Peritoneum (tissue), 1 donor: ENCODE results near the genes PGM3 and C6orf163.

- PRO-cap: no peak
Measured at GRCh38 chr6:82144965-82145389, 102.6 kb downstream of the IBTK start.

DNA sequence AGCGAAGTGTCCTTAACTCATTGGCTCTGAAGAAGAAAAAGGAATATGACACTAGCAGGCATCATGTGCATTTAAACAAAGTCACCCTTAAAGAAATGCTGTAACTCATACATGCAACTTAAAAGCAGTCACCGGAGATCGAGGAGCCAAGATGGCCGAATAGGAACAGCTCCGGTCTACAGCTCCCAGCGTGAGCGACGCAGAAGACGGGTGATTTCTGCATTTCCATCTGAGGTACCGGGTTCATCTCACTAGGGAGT is 194.6 kb downstream of the TPBG start:
- PRO-cap: no peak

DNA sequence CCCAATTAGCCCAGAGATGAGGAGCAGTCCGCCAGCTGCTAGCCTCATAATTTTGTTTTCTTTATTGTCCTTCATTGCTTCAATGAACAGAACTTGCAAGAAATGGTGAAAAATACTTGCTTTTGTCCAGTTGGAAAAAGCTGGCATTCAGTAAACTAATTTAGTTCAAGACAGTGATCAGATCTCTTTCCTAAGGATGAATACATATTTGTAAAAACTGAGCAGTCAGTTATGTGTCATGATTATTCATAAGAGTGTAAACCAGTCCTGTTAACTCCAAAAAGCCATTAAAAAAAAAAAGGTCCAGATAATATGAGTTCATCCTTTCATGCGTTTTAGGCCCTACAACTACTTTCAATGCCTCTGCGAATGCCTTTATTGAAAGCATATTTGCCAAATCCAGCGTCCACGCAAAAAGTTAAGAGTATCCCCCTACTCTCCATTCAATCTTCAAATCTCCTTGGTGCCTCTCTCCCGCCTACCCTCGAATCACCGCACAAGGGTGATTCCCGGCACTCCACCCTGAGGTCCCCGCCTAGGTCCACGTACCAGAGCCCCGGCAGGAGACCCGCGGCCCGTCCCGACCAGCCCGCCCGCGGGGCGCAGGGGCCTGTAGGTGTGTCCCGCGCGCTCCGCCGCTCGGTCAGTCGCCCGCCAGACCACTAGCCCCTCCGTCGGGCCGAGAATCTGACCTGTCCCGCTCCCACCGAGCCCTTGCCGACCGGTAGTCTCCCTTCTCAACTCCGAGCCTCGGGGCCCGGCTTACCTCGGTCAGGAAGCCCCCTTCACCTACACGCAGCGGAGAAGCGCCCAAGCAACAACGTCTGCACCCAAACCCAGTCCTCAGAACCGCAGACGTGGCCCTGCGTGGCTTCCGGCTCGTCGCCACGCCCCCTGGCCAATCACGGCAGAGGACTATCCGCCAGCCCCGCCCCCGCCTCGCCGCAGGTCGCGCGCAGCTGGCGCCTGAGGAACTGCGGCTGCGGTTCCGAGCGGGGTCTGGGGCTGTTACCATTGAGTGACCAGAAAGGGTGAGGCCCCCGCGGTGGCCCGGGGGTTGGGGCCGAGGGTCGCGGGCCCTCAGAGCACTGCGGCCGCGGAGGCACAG is at the start of gene PGM3:
Gene PGM3, minus strand, starts transcription at position 853 of the 1,108 bp plus-strand sequence.
- PRO-cap: bidirectional peak, plus-strand start at position 947 of the sequence, minus-strand start at position 845 of the sequence

DNA sequence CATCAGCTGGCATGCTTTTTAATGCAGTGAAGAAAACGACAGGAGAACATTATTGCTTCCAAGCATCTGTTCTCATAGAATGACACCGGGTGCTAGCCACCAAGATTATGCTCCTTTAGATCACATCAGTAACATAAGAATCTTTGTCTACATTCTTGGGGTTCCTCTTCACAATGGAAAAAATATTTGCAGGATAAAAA is 29.0 kb downstream of the RWDD2A start:
- PRO-cap: no peak

DNA sequence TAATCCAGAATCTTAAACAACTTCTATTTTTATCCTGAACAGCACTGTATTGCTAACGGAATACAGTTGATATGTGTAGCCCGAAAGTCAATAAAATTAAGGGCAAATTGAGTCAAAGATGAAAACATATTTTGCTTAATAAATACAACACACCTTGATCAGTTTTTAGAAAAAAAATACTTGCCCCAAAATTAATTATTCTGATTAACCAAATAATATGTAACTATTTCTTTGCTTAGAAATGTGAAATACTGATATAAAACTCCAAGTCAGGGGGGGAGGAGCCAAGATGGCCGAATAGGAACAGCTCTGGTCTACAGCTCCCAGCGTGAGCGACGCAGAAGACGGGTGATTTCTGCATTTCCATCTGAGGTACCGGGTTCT is 97.2 kb downstream of the ME1 start:
- PRO-cap: no peak

GRCh38 chr6:83511788-83512170 is 555 bp upstream of the PRSS35 start:
- PRO-cap: no peak

DNA sequence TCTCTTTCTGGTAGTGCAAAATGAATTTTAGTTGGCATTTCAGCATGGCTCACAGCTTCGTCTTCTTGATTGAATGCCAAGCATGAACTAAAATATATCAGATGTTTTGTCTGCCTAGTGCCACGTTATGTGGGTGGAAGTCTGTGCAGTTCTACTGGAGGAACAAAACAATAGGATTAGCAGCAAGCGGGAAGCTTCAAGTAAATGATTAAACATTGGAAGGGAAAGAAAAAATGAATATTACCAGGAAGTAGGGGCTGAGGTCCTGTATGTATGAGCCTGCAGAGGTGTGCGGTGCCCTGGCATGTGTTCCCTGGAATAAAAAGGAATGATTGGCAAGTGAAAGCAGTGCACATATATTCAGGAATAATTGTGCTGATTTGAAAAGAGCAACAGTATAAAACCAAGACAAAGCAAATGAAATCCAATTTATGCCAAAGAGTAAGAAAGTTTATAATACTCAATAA is 6.7 kb upstream of the MRAP2 start:
- PRO-cap: no peak

- PRO-cap: no peak
Measured at GRCh38 chr6:84139237-84139743, 88.2 kb downstream of the CEP162 start.

DNA sequence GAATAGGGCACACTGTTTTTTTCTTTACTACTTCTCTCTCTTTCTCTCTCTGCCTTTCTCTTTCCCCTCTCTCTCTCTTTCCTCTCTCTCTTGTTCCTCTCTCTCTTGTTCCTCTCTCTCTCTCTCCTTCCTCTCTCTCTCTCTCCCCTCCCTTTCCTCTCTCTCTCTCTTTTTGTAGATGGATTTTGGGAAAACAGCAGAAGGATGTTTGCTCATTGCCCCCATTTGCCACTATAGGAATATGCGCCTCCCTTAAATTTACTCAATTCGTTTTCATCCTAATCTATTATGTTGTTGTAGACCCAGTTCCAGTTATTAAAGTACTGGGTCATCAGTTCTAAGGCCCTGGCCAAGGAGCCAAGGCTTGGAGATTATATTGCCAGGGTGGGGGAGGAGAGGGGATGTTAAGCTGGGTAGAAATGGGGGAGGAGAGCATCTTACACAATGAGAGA is 45.1 kb downstream of the TBX18 start:
- PRO-cap: no peak

DNA sequence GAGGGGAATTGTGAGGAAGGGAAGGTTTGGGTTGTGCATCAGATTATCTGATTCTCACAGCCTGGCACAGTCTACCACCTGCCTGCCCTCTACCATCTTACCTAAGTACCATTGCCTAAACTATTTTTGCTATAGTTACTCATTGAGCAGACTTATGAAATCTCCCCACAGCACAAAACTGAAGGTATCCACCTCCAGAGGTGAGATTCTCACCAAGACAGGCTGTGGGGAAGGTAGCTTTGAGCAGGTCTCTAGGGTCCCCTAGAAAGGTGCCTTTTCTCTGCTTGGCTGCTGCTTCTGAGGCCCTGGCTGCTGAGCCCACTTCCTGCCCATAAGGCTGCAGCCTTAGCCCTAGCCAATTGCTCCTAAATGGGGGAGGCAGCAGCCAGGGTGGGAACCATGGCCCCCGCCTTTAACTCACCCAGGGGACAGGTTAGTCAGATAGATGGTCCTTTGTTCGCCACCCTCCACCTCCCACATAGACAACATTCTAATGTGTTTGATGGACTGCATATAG is 3.6 kb downstream of the NT5E start:
- PRO-cap: no peak

- PRO-cap: no peak
Measured at GRCh38 chr6:85642662-85642754, 178 bp downstream of the SYNCRIP start.

GRCh38 chr6:85676873-85677709 is 34.4 kb upstream of the SYNCRIP start:
- PRO-cap: no peak

DNA sequence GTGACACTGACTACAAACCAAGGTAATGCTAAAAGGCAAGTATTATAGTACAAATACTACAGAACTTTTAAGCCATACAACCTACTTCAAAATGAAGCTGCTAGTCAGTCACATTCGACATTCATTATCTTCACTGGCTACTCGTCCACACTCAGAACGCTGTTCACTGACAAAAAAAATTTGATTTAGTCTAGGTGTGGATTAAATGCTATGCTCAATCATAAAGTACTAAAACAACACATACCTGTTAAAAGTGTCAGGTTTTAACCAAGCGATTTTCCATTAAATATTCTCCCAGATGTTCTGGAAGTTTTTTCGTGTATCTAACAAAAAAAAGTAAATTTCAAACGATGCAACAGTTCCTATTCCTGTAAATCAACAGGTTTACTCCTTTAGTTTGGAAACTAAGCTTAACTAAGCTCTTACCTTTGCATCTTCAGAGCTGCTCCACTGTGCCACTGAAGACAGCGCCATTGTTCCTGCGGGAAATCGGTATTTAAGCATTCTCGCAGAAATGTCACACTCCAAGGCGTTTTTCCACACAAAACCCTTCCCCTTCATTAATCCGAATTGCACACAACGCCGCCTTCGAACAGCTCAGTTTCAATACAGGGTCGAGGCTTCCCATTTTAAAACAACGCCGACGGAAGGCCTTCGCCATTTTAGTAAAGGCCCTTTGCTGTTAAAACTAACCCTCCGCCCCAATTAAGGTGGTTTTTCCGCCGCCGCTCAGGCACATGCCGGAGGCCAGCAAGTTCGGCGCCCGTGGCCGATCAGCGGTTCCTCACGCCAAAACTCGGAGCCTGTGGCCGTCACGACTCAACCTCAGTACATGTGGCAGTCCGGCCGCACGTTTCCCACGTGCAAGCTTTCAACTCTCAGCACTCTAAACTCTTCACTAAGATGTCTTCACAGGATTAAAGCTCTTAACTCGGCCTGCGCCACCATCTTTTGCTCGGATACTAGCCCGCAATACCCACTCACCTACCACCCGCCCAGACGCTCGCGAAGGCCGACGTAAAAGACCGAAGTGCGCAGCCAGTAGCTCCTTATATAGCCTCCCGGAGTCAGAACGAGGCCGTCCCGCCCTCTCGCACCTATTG is 35.4 kb upstream of the SYNCRIP start:
- PRO-cap: bidirectional peak, plus-strand start outside the sequence, minus-strand start at position 1,024 of the sequence

GRCh38 chr6:86306509-86306788 is 630.9 kb upstream of the HTR1E start:
- PRO-cap: no peak

DNA sequence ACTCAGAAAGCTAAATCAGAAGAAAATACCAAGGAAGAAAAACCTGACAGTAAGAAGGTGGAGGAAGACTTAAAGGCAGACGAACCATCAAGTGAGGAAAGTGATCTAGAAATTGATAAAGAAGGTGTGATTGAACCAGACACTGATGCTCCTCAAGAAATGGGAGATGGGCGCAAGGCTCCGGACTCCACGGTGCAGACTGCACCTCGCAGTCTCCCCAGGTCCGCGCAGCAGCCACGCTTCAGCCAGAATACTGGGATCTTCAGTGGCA is 40.1 kb upstream of the HTR1E start:
- PRO-cap: no peak

GRCh38 chr6:87184541-87184823 is 29.1 kb downstream of the ZNF292 start:
- PRO-cap: no peak

DNA sequence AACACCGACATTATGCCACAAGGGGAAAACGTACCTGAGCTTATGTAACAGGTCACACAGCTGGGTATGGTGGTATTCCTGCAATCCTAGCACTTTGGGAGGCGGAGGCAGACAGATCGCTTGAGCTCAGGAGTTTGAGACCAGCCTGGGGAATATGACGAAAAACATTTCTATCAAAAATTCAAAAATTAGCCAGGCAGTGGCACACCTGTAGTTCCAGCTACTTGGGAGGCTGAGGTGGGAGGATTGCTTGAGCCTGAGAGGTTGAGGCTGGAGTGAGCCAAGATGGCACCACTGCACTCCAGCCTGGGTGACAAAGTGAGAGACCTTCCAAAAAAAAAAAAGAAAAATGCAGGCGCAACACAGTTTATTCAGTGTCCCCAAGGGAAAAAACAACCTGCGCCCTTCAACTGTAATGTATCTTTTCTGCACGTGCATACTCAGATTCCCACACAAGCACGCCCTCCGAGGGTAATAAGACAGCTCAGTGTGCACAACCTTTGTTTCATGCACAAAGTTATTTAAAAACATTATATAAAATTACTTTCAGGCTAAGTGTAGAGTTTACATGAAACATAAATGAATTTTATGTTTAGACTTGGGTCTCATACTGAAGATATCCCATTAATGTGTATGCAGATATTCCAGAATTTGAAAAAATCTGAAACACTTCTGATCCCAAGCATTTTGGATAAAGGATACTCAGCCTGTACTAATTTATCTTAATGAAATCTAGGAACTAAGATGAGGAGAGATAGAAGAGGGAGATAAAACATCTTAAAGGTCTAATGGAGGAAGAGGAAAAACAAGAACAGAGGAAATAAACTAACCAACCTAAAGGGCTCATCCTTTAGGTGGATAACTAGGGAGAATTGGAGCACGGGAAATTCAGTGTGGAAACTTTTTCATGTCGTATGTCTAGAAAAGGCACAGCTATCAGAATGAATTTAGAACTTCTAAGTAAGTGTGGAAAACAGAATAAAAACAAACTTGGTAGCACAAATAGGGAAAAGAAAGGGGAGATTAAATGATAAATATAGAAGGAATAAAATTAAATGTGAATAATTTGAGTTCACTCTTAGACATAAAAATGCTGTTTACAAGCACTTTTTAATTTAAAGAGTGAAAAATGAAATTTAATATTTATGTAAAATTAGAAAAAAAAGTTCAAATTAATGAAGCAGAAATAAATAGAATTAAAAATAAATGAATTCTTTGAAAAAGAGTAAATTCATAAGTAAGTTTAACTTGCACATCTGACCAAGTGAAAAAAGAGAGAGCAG is 38.3 kb downstream of the ZNF292 start:
- PRO-cap: no peak

- PRO-cap: no peak
Measured at GRCh38 chr6:87258992-87260209, 63.0 kb upstream of the SMIM8 start.

- PRO-cap: no peak
Measured at GRCh38 chr6:87344569-87345051, at the start of gene C6orf163. C6orf163 (plus strand) TSS chr6:87344813.

DNA sequence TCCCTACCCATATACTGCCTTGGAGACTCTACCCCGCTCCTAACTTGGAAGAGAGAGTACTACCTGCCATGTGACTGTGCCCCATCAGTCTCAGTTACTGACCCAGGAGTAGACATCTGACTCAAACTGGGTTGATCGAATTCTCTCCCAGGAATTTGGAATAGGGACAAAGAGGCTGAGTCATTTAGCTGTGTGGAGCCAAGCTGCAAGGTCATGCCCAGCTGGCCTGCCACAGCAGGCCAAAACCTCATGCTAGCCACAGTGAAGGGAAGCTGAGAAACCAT is 21.1 kb upstream of the AKIRIN2 start:
- PRO-cap: no peak